GM23248 (cell line): ENCODE measurements around a stretch of chr20.

GRCh38 chr20:51494174-51494799 is 48.2 kb downstream of the NFATC2 start:
- RAMPAGE, long total RNA = no peak

DNA sequence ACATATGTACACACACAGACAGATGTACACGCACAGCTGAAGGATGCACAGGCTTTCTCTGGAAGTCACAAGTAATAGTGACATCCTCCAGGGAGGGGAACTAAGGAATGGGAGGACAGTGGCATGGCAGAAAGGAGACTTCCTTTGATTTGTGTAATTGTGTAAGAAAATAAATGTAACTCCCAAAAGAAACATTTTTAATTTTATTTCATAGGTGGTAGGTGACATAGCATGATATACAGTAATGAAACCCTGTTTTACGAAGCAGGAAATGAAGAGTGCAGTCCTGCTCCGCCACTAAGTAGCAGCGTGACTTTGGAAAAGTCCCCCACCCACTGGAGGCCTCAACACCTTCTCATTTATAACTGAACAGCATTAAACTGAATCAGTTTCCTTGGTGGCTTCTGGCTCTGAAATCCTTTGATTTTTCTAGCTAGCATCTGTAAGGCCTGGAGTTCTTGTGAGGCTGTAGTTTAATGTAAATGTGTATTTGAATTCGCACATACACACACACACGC is 14.0 kb downstream of the NFATC2 start:
- RAMPAGE, long total RNA = no peak

DNA sequence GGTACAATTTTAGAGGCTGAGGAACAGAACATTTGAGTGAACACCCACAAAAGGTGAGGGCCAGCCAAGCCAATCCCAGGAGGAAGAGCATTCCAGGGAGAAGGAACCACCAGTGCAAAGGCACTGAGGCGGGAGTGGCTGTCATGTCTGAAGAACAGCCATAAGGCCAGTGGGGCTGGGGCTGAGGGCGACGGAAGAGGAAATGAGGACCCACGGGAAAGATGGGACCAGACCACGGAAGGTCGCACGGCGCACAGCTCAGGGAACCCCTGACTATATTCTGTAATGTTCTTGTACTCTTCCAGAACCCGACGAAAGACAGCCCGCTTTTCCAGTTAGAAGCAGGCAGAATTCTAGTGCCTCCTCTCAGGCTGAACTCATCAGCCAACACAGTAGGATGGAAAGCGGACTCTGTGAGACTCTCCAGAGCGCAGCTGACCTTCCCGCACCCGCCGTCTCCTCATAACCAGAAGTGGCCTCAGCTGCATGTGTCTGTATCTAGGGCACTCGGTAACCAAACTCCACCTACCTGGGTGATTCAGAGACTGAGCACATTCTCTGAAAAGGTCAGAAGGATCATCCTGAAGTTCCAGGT is 66.5 kb upstream of the NFATC2 start:
- RAMPAGE, long total RNA = no peak

DNA sequence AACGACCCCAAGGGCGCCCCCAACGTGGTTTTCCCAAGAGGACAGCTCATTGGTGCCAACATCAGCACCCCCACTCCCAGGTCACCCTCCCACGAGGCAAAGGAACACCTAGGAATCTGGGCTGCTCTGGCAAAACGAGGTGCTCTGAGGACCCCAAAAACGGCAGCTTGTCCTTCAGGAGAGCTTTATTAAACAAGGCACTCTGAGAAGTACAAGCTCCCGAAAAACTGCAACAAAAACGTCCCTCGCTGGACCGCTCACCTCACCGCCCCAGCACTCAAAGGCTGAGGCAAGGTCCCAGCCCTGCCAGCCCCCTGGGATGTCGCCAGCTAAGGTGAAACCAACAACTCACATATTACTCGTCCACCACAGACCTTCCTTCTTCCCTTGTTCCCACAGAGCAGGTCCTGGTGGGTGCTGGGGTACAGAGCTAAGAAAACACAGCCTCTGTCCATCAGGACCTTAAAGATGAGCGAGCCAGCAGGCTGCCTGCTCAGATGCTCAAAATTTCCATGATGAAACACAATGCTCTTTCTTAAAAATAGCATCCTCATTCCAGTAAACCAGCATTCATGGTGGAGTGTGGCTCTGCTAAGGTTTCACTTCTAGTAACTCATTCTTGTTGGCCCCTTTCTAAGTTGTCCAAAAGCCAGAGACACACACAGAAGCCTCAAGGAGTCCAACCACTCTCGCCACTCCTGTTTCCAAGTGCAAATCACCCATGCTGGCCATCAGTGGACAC is 36.0 kb downstream of the ATP9A start:
- RAMPAGE, long total RNA = no peak

- RAMPAGE, long total RNA = no peak
These were observed 18.6 kb downstream of the ATP9A start for GRCh38 chr20:51749623-51749998.

- RAMPAGE, long total RNA = no peak
These were observed 59.2 kb downstream of the TSHZ2 start for GRCh38 chr20:53031130-53032044.

GRCh38 chr20:53162112-53162863 is 190.1 kb downstream of the TSHZ2 start:
- RAMPAGE, long total RNA = no peak

DNA sequence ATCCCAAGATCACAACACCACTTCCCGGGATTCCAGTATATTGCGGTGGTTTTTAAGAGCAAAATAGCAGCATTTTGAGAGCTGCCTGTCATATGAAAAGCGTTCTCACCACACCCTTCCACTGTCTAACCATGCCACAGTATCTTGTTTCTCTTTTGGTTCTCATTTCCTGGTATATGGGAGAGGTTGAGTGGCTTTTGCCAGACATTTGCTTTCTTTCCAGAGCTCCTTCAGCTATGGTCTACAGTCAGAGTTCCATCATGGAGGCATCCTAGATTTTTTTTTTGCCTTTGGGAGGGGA is 243.0 kb downstream of the TSHZ2 start:
- RAMPAGE, long total RNA = no peak

GRCh38 chr20:53308606-53309517 is 284.8 kb downstream of the ZNF217 start:
- RAMPAGE, long total RNA = no peak

DNA sequence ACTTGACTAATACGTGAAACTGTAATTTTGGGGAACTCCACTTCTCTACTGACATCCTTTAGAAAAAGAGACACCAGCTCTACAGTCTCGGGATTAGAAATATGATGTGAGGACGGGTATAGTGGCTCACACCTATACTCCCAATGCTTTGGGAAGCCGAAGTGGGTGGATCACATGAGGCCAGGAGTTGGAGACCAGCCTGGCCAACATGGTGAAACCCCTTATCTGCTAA is 8.6 kb downstream of the ZNF217 start:
- RAMPAGE, long total RNA = no peak

DNA sequence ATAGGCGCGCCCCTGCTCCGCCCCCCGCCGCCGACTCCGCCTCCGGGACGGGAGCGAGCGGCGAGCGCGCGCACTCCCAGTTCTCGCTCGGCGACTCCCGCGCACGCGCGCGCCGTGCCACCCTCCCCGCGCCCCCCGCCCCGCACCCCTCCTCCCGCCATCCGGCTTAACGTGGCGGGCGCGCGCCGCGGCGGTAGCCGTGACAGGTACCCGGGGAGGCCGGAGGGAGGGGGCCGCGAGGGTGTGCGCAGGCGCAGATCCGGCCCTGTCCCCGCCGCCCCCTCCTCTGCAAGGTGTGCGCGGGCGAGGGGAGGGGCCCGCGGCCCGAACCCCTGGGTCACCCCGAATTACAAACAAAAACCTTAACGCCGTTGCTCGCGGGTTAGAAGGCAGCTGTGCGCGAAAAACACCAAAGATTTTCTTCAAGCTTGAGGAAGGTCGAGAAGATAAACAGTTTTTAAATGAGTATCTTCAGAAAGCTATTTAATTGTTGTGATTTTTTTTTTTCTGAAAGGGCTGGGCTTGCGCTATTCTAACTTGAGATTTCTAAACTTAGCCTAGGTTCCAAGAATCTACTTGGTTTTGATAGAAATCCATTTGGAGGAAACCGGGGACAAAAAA is 891 bp upstream of the ZNF217 start:
- RAMPAGE, long total RNA = no peak

DNA sequence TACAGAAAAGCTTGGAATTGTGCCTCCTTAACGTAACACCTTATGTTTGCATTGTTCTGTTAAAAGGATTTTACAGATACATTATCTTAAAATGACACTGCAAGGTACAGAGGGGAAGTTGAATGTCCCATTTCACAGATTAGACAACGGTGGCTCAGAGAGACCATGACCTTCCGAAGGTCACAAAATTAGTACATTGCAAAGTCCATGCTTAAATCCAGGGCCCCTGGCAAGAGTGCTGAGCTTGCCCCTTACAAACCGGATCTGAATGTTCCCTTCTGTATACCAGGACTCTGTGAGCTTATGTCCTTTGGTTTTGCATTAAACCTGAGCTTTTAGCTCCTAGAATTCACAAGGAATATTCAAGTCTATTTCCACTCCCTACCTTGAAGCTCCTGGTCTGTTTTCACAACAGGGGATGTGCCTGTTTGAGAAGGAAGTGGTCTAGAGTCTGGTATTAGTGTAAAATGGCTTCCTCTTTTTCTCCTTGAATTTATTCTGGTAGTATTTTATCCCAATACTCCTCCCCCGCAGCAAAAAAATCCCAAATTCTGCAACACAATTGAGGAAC is 28.9 kb upstream of the ZNF217 start:
- RAMPAGE, long total RNA = no peak

DNA sequence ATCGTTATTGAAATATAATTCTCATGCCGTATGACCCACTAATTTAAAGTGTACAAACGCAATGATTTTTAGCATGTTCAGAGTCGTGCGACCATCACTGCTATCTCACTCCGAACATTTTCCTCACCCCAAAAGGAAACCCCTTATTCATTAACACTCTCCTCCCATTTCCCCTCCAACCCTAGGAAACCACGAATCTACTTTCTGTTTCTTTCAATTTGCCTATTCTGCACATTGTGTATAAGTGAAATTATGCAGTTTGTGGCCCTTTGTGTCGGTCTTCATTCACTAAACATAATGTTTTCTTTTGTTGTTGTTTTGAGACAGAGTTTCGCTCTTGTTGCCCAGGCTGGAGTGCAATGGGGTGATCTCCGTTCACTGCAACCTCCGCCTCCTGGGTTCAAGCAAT is 99.6 kb upstream of the ZNF217 start:
- RAMPAGE, long total RNA = no peak

DNA sequence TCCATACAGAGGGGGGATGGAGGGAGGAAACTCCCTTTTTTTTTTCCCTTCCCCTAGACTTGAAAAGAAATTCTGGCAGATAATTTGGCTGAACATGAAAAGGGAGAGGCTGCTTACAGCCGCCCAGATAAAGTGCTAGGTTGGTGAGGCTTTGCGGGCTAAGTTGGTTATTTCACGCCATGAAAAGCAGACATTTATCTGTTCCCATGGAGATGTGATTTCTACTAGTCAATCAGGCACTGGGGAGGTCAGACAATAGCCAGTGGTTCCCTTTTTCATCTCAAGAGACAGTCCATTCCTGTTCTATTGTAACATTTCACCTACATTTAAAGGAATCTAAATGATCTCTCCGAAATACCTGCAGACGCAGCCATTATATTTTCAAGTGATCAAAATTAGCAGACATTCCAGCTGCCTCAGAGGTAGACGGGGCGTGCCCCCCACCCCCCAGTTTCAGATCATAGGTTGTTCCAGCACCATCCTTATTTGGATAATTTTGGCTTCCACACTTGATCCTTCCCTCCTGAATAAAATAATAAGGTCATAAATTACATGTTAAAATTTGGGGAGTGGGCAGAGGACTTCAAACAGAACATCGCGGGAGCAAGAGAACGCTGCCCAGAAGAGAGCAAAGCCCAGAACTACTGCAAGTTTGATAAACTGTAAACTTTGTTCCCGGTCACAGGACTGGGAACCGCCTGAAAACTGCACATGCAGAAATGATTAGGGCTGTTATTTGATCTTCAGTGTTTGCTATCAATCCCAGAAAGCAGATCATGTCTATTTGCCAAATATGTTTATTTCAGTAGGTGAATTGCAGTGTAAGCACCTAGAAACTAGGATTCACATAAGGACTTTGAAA is 144.0 kb upstream of the ZNF217 start:
- RAMPAGE, long total RNA = no peak

DNA sequence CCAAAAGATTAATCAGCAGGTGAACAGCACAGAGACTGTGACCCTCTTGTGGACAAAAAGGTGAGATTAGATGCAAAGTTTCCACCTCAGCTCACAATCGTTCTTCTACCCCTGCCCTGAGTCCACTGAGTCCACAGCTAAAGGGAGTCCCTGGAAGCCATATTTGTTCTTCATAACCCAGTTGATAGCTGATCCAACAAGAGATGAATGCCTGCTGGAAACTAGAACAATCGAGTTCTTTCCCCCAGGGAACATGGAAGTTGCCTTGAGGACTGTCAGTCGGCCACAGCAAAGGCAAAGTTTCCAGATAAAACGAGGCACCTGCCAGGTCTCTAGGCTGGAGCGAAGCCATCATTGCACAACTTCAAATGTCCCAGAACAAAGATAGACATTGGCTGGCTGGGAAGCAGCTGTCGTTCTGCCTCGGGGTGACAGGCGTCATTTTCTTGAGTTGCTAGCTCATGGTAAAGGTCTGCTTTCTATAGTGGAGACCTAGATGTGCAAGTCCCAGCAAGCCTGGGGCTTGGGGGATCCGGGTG is 184.3 kb upstream of the ZNF217 start:
- RAMPAGE, long total RNA = no peak

- RAMPAGE, long total RNA = no peak
These were observed 235.8 kb downstream of the BCAS1 start for GRCh38 chr20:53834662-53834981.

DNA sequence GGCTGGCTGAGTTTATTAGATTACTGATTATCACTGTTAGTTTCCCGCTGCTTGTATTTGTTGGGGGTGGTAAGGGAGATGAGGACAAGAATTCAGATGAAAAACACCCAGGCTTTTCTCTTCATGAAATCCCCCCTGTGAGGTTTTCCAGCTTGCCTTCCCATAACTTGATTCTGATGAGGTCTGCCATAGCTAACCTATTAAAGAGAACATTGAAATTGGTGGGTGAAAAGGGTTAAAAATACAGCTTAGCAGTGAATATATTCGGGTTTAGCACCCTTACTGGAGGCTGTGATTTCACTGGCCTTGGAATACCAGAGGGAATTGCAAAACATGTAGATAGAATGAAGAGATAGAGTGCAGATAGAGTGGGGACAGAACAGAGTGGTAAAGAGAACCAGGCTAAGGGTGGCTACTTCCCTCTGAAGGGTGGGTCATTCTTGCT is 203.8 kb downstream of the BCAS1 start:
- RAMPAGE, long total RNA = no peak

DNA sequence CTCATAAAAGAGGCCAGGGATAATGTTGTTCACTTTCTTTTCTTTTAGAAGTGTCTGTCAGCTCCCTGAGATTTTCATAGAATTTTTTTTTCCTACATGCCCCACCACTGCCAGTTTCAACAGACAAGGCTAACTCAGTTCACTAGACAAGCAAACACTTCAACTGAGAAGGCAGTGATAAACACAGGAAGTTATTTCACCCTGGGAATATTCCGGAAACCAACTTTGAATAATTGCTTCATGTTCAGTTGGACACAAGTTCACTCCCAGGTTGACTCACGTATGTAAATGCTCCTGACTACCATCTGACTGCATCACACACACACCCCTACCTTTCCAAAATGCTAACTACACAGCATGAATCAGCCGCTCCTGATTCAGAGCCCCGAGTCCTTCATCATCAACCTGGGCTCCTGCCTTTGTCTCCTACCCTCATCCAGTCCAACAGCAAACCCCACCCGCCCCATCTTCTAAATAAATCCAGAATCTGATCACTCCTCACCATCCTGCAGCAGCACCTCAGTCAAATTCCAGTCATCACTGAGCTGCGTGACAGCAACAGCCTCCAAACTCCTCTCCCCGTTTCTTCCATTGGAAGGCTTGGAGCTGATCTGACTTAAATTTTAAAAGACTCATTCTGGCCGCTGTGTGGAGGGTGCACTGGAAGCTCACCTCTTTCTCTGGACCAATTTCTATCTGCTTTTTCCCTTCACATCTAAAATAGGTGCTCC is 143.7 kb downstream of the BCAS1 start:
- RAMPAGE, long total RNA = no peak

DNA sequence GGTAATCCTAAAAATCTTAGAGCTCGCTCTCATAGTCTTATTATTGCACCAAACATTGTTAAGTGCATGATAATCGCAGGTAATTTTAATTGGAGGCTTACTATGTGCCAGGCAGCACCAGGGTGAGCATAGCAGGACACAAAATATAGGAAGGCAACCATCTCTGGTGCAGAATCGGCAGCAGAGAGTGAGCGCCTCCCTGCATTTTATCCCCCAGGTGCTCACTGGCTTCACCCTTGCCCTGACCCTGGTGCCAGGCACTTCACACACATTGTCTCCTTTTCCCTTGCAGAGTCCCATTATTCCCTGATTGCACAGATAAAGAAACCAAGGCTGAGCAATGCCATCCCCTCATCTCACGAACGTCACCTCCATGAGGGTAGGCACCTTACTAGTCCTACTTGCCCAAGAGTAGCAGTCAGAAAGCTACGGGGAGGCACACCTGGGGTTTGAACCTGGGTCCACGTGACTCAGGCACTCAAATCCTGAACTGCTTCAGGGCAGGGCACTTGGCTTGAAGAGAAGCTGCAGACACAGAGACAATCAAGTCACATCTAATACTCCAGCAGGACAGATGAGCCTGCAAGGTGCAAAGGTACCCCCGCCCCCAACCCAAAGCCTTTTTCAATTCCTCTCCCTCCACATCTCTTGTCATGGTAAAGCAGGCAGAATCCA is 2.0 kb downstream of the BCAS1 start:
- RAMPAGE, long total RNA = no peak

DNA sequence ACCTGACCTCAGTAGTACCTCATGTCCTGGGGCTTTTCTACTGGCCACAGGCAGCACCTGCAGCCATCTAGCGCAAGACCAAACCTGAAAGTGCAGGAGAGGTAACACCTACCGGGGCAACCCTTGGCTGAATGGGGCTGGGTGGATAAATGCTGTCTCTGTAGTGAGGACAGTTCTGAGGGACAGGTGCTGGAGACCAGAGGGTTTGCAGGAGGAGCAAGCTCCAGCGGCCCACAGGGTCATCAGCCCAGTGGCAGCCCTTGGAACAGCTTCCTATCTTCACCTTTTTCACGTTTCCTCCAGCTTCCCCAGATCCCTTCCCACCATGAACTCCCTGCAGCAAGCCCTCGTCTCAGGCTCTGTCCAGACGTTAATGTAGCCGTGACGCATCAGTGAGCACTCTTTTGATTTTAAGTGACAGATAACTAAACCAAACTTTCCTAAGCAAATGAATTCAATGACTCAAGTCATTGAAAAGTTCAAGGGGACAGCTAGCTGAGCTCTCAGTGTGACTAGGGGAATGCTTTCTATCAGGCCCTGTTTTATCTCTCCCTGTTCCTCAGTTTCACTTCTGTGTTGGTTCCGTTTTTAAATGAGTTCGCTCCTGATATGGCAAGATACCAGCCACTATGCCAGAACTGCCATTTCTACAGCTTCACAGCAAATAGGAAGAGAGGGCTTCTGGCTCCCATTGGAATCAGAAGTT is 12.2 kb upstream of the PFDN4 start:
- RAMPAGE, long total RNA = no peak